ENCODE measurements around the gene F5.

DNA sequence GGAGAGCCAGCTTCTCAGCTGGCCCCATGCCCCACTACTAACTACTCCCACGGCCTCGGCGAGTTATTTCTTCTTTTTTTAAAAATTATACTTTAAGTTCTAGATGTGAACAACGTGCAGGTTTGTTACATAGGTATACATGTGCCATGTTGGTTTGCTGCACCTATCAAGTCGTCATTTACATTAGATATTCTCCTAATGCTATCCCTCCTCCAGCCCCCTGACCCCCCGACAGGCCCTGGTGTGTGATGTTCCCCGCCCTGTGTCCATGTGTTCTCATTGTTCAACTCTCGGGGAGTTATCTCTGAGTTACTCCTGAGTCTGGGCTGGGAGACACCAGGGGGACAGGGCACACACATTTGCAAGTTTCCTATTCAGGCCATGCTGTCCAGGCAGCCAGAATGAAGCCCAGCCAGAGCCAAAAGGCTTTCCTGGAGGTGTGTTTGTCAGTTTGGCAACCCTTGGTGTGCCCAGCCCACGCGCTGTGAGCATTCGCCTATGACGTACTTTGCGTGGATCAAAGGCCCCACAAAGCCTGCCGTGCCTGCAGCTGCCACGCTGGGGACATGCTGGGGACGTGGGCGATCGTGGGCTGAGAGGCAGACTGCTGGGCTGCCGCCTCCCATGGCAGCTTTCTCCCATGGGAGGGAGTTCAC, 57.7 kb downstream of the CD247 start:
- PRO-cap: bidirectional peak, plus-strand start at position 567 of the sequence, minus-strand start at position 425 of the sequence

DNA sequence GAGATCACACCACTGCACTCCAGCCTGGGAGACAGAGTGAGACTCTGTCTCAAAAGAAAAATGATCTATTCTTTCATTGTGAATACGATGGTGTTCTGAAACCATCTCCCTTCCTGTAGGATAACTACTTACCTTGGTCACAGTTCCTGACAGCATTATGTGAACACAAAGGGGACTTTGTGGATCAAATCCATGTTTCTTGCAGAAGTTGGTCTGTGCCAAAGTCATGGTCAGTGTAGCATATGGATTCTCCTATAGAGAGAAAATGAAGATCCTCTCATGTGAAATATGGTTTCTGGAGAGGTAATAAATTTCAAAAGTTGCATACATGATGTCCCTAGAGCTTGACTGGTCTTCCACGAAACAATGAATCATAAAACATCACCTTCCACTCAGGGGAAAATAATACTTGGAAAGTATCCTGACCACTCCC, 5.7 kb downstream of the CREG1 start:
- PRO-cap: no peak

DNA sequence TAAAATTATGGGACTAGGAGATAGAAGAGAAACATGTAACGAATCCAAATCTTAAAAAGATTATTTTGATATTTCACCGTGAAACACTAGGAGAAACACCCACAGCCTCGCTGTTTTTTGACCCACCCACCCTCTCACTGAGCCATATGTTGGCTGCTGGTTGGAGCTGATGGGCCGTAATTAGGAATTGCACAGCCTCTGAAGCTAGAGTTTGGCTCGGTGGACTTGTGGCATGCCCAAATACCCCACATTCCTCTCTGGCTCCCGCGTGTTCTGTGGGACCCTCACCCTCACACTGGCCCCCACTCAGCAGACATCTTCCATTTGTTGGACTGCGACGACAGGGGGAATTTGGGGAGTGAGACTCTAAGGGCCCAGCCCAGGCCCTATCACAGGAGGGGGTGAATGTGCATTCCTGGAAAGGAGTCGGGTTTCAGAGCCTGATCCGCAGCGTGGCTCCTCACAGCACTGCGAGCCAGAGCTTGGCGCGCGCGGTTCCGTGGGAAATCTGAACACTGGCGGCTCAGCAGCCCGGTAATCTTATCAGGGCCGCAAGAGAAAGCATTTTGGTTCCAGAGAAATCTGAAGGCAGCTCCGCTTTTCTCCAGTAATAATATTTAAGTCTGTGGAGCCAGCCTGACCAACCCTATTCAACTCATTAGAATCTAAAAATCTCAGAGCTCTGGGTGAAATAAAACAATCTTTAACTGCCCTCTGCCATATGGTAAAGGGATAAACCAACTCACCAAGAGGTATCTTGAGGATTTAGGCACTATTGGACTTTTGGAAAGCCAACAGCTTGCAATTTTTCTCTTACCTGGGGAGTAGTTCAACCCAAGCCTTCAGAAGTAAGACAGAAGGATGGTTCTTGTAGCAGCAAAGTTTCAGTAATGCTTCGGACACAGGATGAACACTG, 5.3 kb downstream of the RCSD1 start:
- PRO-cap: no peak

DNA sequence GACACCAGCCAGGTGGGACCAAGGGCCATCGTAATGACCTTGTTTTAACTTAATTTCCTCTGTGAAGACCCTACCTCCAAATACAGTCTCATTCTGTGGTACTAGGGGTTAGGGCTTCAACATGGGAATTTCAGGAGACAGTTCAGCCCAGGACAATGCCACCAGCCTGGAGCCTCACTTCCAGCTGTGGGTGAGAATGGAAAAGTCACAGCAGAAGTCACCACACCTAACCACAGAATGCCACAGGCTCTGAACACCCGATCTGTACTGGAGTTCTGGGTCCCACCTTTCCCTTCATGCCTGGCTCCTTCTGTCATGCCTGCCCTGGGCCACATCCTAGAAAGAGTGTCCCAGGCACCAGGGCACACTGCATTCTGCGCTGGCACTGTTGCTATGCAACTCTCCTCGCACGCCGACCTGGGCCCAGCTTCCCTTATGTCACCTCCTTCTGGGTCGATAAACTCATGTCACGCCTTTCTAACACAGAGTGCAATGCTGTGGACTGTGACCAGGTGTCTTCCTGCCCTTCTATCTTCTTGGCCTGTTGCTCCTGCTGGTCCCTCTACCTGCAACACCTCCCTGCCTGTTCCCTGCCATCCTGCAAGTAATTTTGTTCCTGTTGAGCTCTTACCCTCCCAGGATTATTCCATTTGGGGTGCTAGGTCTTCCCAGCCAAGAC, 21.2 kb downstream of the RCSD1 start:
- PRO-cap: unidirectional peak, plus-strand start at position 259 of the sequence

- PRO-cap: unidirectional peak, plus-strand start at chr1:167666666
Measured at GRCh38 chr1:167666435-167666988, 36.5 kb downstream of the RCSD1 start.

- PRO-cap: no peak
Measured at GRCh38 chr1:167787800-167788441, 66.1 kb downstream of the MPZL1 start.

GRCh38 chr1:167936135-167936450, 390 bp upstream of the DCAF6 start:
- PRO-cap: bidirectional peak, plus-strand start at chr1:167936261, minus-strand start at chr1:167935995

GRCh38 chr1:167974680-167975014, 37.8 kb upstream of the MPC2 start:
- PRO-cap: no peak

GRCh38 chr1:168246482-168246856, 20.7 kb downstream of the SFT2D2 start:
- PRO-cap: no peak

DNA sequence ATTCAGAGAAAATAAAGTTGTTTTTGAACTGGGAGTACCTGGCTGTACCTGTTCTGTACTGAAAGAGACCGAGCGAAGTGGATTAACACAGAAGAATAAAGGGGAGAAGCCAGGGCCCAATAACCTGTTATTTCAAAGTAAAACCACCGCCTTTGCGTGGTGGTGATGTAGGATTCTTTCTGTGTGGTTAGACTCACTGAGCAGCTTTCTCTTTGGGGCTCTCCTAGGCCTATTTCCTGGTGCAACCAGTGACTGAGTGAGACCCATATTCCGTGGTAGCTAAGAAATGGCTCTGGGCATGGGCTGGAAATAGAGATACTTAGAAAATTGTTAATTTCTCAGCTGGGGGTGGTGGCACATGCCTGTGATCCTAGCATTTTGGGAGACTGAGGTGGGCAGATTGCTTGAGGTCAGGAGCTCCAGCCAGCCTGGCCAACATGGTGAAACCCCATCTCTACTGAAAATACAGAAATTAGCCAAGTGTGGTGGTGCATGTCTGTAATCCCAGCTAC, 99.8 kb downstream of the XCL2 start:
- PRO-cap: bidirectional peak, plus-strand start at position 248 of the sequence, minus-strand start at position 97 of the sequence

- PRO-cap: no peak
Measured at GRCh38 chr1:168613681-168614730, 37.6 kb downstream of the XCL1 start.

- PRO-cap: no peak
Measured at GRCh38 chr1:169017922-169018454, 88.5 kb upstream of the ATP1B1 start.

GRCh38 chr1:169073331-169073985, 33.0 kb upstream of the ATP1B1 start:
- PRO-cap: no peak

DNA sequence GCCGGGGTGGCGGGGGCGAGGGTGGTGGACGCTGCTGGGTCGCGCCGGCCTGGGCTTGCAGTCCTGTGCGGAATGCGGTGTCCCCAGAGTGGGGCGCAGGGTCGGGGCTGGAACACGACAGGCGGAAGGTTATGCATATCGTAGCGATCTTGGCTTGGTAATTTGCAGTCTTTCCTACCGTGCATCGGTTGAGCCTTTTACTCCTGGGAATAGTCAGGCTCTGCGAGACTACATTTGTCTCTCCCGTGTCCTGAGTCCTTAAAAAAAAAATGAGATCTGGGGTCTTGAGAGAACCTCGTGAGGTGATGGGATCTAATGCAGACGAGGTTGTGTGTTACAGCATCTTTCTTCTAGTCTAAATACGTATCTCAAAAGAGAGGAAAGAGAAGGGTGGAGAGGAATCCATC, 541 bp downstream of the ATP1B1 start:
- PRO-cap: no peak

- PRO-cap: no peak
Measured at GRCh38 chr1:169129816-169130353, 23.4 kb downstream of the ATP1B1 start.

- PRO-cap: no peak
Measured at GRCh38 chr1:169131734-169132470, 25.4 kb downstream of the ATP1B1 start.

GRCh38 chr1:169401722-169402224, 25.5 kb downstream of the CCDC181 start:
- PRO-cap: no peak

- PRO-cap: no peak
Measured at GRCh38 chr1:169483975-169484677, 1.6 kb downstream of the SLC19A2 start.

- PRO-cap: unidirectional peak, minus-strand start at chr1:169586481; unidirectional peak, minus-strand start at chr1:169586529
Measured at GRCh38 chr1:169586144-169587190, at the start of gene F5. Gene F5, minus strand, starts transcription at chr1:169586481.

- PRO-cap: bidirectional peak, plus-strand start at chr1:169693359, minus-strand start at chr1:169692817
Measured at GRCh38 chr1:169692654-169693522, 18.5 kb downstream of the SELL start.

Data from colic lymph node (tissue), 1 donor.